ENCODE results near the genes ZNF485, OR13A1, GPRIN2, GDF2, ZNF488 and AGAP9.

DNA sequence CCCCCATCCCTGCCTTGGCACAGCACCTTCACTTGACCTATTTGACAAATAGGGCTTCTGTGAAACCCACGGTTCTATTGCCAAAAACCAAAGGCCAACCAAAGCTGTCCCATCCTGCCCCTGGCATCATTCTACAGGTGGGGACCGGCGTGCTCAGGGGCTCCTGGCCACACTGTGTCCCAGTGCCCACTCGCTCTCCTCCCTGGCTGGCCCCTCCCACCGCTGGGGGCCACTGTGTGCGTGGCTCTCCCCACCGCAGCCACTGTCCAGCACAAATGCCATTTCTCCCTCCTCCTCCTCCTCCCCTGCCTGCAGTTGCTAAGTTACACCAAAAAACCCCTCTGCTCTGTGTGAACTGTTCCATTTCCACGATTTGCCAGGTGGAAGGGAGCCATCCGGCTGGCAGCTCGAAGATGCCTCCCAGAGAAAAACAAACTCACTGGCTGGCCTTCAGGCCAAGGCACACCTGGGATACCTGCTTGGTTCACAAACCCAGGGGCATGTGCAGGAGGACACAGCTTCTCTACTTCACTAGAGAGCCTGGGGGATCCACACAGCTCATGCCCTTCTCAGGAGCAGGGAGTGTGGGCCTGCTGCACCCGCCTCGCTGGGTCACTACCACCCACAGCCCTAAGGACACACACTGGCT is 1.9 kb downstream of the RASGEF1A start:
- PRO-cap = no peak
- RAMPAGE, long total RNA, 4 experiments = no peak in any of the 4 experiments

DNA sequence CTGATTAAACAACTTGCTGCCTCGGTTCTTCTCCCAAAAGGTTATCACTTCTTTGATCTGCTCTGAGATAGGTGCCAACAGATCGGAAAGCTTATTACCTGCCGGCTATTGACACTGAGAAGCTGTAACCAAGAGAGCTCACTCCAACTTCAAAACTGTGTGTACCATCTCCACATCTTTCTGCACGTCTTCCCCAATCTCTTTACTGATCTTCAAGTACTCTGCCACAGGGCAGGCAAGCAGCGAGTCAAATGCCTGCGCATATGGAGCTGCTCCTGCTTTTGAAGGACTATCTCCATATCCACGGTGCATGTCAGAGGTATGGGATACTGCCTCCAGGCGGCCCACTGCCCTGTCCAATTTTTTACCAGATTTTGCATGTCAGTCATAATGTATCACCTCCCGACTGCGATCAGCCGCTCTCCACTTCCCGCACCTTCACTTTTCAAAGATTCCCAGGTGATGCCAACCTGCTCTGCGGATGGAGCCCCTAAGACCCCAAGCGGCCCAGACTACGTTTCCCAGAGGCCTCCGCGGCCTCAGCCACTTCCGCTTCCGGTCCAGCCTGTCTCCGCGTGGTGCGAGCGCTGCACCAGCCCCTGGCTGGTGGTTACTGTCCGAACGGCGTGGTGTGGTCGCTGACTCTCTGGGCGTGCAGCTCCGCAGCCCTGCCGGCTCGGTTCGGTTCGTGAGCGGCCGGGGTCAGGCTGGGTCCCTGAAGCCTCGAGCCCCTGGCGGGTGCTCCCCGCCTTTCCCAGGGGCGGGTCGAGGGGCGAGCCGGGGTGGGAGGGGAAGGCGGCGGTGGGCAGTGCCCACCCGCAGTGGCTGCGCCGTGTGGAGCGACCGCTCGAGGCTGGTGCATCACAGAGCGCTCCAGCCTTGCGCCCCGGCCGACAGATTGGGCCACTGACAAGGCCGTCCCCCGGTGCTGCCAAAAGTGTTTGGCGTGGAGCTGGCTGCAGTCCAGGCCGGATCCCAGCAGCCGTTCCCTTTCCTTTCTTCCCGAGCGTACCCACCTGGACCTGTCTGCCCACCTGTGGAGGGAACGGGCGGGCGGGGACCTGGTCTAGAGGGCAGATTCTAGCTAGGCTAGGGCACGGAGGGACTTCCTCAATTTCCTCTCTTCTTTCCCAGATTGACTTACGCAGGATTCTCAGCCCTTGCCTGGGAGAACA is at the start of gene ZNF485:
TSS of gene ZNF485 (plus strand) at position 576 of the 1,175 bp plus-strand sequence.
- PRO-cap = unidirectional peak, plus-strand start at position 620 of the sequence
- RAMPAGE, long total RNA, 4 experiments = start-site peak on the plus strand in 4 of 4 experiments, centred at positions 585 to 605 of the sequence, 21 to 47 reads per replicate

DNA sequence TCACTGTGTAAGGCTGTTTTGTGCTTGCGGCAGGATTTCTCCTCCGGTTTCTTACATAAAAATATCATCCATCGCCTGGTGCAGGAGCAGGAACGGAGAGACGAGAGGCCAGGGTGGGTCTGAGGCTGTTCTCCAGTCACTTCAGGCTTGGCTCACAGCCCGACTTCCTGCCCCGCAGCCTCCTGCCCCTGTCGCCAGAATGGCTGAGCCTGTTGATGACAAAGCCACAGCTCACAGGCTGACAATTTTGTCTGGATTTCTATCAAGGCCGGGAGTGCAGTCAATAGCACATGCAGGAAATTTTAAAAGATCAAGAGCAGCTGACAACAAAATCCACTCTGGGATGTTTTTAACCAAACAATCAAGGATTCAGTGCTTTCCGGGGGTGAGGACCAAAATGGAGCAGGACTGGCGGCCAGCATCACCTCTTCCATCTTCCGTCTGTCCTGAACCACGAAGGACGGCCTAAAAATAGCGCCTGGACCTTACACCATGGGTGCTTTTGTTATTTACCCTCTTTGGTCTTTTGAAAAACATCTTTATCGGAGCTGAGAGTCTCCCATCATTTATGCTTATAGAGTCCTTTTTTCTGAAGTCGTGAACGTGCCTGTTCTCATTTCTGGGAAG is 229.8 kb upstream of the ZNF32 start:
- PRO-cap = no peak
- RAMPAGE, long total RNA, 4 experiments = no peak in any of the 4 experiments

DNA sequence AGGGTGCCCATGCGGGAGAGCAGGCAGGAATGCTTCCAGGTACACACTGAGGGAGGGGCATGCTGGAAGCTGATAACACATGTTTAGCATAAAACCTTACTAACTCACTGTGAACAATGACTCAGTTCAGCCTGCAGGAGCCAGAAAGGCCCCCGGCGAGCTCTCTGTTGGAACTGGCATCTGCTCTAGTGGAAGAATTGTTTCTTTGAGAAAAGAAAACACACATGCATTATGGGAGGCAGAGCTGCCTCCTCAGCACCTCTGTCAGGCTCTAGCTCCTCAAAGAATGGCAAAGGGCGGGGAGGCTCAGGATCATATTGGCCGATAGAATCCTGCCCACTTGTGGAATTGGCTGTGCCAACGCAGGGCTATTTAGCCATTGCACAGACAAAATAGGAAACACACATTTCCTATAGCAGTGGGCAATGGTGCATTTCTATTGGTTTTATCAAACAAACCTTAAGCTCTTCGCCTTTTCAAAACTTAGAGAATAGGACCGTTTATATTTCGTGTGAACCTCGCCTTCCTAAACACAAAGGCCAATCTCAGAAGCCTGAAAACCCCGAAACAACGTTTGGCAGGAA is 338.2 kb downstream of the CXCL12 start:
- PRO-cap = no peak
- RAMPAGE, long total RNA, 4 experiments = no peak in any of the 4 experiments

DNA sequence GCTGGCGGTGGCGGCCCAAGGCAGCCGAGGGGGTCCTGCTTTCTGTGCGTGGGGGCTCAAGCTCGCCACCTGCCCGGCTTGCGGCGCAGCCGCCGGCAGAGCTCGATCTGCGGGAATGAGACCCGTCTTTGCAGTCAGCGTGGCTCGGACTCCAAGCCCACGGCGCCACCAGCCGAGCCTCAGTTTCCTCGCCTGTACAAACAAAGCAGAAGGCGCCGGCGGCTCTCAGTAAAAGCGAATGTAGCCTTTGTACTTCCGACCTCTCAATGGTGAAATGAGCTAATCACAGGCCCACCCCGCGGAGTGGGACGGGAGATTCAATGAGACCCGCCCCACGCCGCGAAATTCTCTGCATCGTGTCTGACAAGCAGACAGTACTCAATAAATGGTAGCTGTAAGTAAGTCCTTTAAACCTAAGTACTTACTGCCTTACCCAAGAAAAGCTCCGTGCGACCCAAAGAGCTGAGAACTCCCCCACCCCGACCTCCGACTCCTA is 694 bp upstream of the CXCL12 start:
- PRO-cap = no peak
- RAMPAGE, long total RNA, 4 experiments = no peak in any of the 4 experiments

GRCh38 chr10:44960321-44961427 is 1.1 kb downstream of the RASSF4 start:
- PRO-cap = no peak
- RAMPAGE, long total RNA, 4 experiments = no peak in any of the 4 experiments

DNA sequence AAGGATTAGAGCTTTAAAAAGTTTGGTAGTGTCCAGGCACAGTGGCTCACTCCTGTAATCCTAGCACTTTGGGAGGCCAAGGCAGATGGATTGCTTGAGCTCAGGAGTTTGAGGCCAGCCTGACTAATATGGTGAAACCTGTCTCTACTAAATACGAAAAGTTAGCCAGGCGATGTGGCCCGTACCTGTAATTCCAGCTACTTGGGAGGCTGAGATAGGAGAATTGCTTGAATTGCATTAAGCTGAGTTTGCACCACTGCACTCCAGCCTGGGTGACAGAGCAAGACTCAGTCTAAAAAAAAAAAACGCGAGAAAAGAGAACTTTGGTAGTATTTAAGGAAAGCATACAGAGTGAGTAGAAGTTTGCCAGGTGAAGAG is 155.6 kb downstream of the ZNF22 start:
- PRO-cap = no peak
- RAMPAGE, long total RNA, 4 experiments = no peak in any of the 4 experiments

DNA sequence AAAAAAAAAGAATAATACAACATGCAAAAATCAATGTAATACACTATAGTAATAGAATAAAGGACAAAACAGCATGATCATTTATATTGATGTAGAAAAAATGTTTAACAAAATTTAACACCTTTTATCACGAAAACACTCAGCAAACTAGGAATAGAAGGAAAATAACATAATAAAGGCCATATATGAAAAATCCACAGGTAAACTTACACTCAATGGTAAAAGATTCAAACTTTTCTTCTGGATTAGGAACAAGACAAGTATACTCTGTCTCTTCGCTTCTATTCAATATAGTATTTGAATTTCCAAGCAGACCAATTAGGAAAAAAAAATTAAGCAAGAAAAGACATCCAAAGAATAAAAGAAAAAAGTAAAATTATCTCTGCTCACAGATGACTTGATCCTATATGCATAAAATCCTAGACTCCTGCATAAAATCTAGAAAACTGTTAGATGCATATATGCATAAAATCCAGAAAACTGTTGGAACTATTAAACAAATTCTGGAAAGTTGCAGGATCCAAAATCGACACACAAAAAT is at the start of gene OR13A1:
TSS of gene OR13A1 (minus strand) at position 295 of the 541 bp plus-strand sequence.
- PRO-cap = no peak
- RAMPAGE, long total RNA, 4 experiments = no peak in any of the 4 experiments

DNA sequence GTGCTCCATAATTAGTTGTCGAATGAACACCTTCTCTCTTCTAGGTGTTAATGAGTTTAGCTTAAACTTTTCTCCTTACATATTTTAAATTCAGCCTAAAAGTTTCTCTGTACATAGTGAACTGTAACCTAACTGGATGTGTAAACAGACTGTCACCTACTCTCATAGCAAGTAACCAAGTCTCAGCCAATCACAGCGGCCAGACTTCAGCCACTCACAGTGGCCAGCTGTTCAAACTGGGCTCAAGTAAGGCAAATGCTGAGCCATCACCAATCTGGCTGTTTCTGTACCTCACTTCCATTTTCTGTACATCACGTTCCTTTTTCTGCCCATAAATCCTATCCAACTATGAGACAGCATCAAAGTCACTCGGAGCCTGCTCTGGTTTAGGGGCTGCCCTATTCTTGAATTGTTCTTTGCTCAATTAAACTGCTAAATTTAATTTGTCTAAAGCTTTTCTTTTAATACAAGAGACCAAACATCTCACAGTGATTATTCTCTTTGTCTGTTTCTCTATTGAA is 34.9 kb downstream of the ALOX5 start:
- PRO-cap = no peak
- RAMPAGE, long total RNA, 4 experiments = no peak in any of the 4 experiments

DNA sequence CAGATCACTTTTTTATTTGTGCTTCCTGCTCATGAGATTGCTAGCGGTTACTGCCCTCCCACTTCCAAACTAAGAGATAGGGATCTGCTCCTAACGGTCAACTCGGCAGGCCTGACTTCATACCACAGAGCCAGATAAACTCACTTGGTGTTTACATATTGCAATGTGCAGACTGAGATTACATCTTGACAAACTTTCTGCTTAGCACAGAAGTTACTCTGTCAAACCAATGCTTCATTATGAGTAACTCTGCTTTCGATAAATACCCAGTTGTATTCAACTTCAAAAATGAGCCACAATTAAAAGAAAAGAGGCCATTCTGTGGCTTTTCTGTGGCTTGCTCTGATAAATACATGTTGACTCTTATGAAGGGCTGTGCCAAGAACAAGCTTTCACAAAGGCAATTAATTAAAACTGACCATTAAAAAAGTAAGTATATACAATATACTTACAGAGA is 64.5 kb downstream of the MARCHF8 start:
- PRO-cap = no peak
- RAMPAGE, long total RNA, 4 experiments = no peak in any of the 4 experiments

- PRO-cap = no peak
- RAMPAGE, long total RNA, 4 experiments = no peak in any of the 4 experiments
Observed at GRCh38 chr10:45974099-45974422, 1.8 kb downstream of the TIMM23 start.

- PRO-cap = no peak
- RAMPAGE, long total RNA, 4 experiments = no peak in any of the 4 experiments
Observed at GRCh38 chr10:46031998-46032374, 1.6 kb upstream of the NCOA4 start.

DNA sequence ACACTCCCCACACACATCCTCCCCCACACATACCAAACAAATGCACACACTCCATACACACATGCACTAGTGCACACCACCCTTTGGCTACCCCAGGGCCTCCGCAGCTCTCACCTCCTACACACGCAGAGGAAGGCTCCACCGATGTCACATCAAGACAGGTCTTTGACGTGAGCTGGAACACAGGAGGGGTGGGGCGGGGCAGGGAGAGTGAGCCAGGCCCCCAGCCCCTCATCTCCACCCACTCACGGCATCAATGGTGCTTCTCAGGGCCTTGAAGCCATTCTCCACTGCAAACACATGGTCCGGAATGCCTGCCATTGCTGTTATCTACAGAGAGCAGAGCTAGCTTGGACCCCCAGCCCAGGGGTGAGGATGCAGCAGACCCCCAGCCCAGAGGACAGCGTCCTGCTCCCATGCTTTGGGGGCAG is 47.9 kb upstream of the MSMB start:
- PRO-cap = no peak
- RAMPAGE, long total RNA, 4 experiments = no peak in any of the 4 experiments

GRCh38 chr10:46285948-46286571 is 737 bp upstream of the ANTXRL start:
- PRO-cap = no peak
- RAMPAGE, long total RNA, 4 experiments = no peak in any of the 4 experiments

DNA sequence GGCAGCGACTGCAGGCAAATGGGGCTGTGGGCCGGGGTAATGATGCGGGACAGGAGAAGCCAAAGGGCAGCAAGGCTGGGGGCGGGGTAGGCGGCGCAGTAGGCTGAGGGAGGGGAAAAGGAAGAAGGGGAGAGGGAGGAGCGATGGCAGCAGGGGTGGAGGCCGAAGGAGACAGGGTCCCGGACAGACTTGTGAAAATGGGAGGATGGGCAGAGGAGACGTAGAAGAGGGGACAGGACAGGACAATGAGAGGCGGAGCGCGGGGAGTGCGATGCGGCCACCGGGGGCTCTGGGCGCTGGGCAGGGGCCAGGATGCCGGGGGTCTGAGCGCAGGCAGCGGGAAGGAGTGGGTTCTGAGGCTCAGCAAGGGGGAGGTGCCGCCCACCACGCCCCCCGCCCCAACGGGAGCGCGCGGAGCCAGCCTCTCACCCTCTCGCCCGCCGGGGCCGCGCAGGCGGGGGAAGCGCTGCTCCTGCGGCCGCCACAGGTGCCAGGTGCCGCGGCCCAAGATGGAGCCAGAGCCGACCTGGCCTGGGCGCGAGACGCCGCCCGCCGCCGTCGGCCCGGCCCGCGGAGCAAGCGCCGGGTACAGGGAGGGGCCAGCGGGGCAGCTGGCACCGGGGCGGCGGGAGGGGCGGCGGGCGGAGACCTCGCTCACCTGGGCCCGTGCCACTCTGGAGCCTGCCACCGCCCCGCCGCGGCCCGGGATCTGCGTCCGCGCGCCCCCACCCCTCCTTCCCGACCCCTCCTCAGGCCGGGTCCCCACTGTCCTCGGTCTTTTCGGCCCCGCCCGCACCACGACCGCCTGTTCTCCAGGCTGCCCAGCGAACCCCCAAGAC is at the start of gene GPRIN2:
TSS of gene GPRIN2 (minus strand) at position 590 of the 839 bp plus-strand sequence.
- PRO-cap = no peak
- RAMPAGE, long total RNA, 4 experiments = no peak in any of the 4 experiments

- PRO-cap = no peak
- RAMPAGE, long total RNA, 4 experiments = no peak in any of the 4 experiments
Observed at GRCh38 chr10:46815717-46816330, 95.4 kb upstream of the PTPN20 start.

DNA sequence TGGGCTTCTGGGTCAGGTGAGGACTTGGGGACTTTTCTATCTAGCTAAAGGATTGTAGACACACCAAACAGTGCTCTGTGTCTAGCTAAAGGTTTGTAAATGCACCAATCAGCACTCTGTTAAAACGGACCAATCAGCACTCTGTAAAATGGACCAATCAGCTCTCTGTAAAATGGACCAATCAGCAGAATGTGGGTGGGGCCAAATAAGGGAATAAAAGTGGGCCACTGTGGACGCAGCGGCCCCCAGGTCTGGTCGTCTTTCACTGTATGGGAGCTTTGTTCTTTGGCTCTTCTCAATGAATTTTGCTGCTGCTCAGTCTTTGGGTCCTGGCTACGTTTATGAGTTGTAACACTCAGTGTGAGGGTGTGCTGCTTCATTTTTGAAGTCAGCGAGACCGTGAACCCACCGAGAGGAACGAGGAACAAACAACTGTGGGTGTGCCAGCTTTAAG is 171.1 kb downstream of the PTPN20 start:
- PRO-cap = no peak
- RAMPAGE, long total RNA, 4 experiments = no peak in any of the 4 experiments

DNA sequence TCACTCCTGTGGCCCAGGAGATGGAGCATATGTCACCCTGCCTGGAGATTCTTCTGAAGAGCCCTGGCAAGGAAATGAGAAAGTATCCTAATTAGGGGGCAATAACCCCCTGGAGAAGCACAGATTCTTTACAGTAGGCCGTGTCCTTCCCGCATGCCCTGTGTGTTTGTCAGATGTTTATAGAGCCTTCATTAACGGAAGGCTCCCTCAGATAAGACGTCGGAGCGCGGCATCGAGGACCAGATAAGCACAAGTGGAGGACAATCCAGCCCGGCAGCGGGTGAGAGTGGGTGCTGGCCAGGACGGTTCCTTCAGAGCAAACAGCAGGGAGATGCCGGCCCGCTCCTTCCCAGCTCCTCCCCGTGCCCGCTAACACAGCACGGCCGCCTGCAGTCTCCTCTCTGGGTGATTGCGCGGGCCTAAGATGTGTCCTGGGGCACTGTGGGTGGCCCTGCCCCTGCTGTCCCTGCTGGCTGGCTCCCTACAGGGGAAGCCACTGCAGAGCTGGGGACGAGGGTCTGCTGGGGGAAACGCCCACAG is at the start of gene GDF2:
TSS of gene GDF2 (plus strand) at position 210 of the 540 bp plus-strand sequence.
- PRO-cap = no peak
- RAMPAGE, long total RNA, 4 experiments = no peak in any of the 4 experiments

DNA sequence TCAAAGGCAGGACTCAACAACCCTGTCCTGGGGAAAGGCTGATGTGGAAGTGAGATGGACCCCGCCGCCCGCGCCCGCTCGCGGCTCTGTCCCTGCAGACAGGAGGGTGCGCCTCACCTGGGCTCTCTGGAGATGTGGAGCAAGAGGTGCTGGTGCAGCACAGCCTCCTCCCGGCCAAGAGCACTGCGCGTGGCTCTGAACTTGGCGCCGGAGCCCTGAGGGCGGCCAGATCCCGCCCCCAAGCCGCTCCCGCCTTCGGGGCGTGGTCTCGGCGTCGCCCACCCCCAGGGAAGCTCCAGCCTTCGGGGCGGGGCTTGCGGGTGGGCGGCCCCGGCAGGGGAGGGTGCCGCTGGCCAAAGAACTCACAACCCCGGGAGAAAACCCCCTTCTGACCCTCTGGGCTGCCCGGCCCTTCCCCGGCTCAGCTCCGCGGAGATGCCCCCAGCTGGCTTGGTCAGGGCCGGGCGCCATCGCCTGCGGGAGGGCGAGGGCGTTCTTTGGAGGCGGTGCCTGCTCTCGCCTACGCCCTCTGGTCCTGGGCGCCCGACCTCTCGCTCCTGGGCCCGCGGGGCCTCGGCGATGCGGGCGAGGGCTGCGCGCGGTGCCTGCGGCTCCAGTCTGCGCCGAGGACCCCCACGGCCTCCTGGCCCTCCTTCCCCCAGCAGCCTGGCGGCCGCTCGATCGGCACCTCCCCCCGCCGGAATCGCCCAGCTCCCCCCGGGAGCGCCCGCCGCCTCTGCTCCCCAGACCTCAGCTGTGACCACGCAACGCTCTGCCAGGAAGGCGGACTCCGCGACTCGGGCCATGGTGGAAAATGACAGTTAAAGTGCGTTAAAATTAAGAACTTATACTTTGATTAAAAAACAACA is at the start of gene ZNF488:
TSS of gene ZNF488 (minus strand) at position 191 of the 869 bp plus-strand sequence.
- PRO-cap = bidirectional peak, plus-strand start at position 327 of the sequence, minus-strand start at position 185 of the sequence
- RAMPAGE, long total RNA, 4 experiments = no peak in any of the 4 experiments

GRCh38 chr10:47523303-47523886 is at the start of gene AGAP9:
Gene AGAP9 (minus strand): TSS chr10:47523638.
- PRO-cap = no peak
- RAMPAGE, long total RNA, 4 experiments = no peak in any of the 4 experiments